ENCODE results near the genes NMD3 and OTOL1.

GRCh38 chr3:158833767-158834923 lies 32.3 kb downstream of the MFSD1 start:
- PRO-cap, 2 experiments, result no peak in any of the 2 experiments
- RAMPAGE, long total RNA, 4 experiments, result start-site peak on the plus strand in 1 of 4 experiments, at chr3:158833953-158834485 at its widest, 23 reads per replicate

GRCh38 chr3:159560218-159560747 lies 287.2 kb downstream of the IQCJ-SCHIP1 start:
- PRO-cap, 2 experiments, result no peak in any of the 2 experiments
- RAMPAGE, long total RNA, 4 experiments, result no peak in any of the 4 experiments

DNA sequence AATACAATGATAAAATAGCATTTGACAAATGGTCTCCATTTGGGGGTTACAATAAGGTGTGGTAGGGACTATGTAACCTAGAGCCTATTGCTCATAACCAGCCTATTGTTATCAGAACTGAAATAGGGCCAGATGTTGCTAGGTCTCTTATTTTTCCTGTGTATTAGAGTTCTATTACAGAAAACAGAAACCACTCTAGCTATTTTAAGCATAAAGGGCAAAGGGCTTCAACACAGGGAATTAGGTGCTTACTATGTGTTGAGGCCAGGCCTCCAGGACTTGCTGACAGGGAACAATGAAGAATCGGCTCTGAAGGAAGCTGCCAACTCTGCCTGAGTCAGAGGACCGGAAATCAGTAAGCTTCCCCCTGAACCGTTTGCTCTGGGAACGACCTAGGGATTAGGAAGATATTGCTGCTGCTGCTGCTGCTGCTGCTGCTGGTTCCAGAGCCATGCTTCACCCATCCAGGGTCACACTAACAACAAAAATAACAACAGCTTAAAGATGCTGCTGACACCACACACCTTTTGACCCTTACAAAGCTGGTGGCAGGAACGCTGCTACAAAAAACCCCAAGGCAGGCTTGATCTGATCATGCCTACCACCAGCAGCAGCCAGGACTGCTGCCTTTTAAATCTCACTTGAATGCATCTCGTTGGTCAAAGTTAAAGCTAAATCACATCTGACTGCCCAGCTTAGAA lies 438.6 kb downstream of the IQCJ-SCHIP1 start:
- PRO-cap, 2 experiments, result peak in 1 of 2 experiments; most common plus-strand start position 390 of the sequence (in 1); most common minus-strand start position 287 of the sequence (in 1)
- RAMPAGE, long total RNA, 4 experiments, result no peak in any of the 4 experiments

- PRO-cap, 2 experiments, result peak in 1 of 2 experiments; most common plus-strand start chr3:159775977 (in 1); most common minus-strand start chr3:159775694 (in 1)
- RAMPAGE, long total RNA, 4 experiments, result no peak in any of the 4 experiments
These were observed 449.6 kb upstream of the C3orf80 start for GRCh38 chr3:159775211-159776501.

- PRO-cap, 2 experiments, result no peak in any of the 2 experiments
- RAMPAGE, long total RNA, 4 experiments, result no peak in any of the 4 experiments
These were observed 428.5 kb upstream of the C3orf80 start for GRCh38 chr3:159796623-159797290.

- PRO-cap, 2 experiments, result peak in 1 of 2 experiments; most common minus-strand start chr3:159805256 (in 1)
- RAMPAGE, long total RNA, 4 experiments, result start-site peak on the plus strand in 1 of 4 experiments, at chr3:159804970-159805234 at its widest, 5 reads per replicate
These were observed 420.2 kb upstream of the C3orf80 start for GRCh38 chr3:159804753-159805650.

GRCh38 chr3:159856431-159857555 lies 368.4 kb upstream of the C3orf80 start:
- PRO-cap, 2 experiments, result peak in 1 of 2 experiments; most common minus-strand start chr3:159856928 (in 1)
- RAMPAGE, long total RNA, 4 experiments, result no peak in any of the 4 experiments

DNA sequence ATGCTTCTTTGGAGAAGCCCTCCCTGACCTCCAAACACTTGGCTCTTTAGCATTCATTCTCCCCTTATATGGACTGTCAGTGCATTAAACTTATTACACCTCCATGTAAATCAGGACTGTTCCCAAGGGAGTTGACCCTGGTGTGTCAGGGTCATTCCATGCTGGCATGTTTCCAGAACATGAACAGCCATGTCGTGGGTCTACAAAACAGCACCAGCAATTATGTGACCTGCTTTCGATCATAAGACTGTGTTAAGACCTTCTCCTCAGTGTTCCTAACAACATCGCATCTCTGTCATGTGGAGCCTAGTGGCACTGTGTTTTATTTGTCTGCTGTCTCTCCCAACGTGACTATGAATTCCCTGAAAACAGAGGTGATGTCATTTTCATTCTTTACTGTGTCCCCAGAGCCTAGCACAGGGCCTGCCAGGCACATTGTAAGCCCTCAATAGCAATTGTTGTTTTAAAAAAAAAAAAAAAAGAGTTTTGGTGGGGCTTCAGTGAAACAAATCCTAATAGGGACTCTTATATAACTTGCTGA lies 330.9 kb upstream of the C3orf80 start:
- PRO-cap, 2 experiments, result no peak in any of the 2 experiments
- RAMPAGE, long total RNA, 4 experiments, result no peak in any of the 4 experiments

DNA sequence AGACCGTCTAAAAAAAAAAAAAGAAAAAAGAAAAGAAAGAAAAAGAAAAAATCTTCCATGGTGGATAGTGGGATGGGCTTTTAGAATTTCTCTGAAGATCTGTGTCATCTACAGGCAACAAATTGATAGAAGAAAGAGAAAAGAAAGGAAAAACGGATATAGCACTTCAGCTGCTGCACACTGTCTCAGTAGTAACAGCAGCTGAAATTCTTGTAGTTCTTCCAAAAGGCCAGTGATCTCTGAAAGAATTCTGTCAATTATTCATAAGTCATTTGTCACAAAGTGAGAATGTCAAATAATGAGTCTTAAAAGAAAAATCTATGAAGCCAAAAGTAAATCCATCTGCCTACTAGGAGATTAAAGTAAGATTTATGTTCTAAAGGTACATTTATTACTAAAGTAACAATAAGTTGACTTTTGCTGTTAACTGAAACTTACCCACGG lies 24.6 kb downstream of the IFT80 start:
- PRO-cap, 2 experiments, result no peak in any of the 2 experiments
- RAMPAGE, long total RNA, 4 experiments, result no peak in any of the 4 experiments

- PRO-cap, 2 experiments, result no peak in any of the 2 experiments
- RAMPAGE, long total RNA, 4 experiments, result no peak in any of the 4 experiments
These were observed 3.3 kb downstream of the PPM1L start for GRCh38 chr3:160759319-160759835.

DNA sequence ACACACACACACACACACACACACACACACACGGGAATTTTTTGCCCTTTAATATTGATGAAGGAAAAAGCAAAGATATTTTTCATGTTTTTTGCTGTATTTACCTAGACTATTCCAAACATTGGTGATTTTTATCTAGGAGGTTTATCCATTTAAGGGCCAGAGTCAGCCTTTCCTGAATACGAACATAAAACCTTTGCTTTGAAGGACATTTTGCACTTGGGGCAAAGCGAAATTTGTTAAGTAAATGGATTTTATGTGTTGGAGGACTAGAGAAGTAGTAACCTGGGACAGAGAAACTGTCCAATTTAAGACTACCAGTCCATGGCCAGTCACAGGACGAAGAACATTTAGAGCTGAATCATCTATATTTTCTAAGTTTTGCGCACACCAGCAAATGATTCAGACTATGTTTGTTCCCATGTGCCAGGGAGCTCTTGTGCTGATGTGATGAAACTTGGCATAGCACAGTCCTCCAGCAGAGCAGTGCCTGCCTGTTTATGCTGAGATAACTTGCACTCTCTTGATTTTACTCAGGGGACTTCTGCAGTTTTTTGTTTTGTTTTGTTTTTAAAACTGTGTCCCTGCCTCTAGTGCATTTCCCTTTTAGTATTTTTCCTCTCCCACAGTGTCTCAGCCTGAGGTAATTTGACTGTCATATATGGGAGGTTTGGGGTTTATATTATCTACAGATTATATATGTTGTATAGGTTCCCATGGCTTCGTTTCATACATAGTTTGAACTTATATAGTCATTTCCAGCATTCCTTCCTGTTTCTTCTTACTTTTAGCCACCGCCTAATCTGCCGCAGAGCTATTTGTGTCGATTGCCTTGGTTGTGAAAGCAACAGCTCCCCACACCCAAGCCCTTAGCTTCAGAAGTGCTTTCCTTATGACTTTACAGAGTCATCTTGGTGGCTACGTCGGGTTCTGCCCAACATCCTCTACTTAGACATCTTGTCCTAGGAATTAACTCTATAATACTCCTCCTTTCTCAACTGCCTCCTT lies 45.4 kb downstream of the PPM1L start:
- PRO-cap, 2 experiments, result no peak in any of the 2 experiments
- RAMPAGE, long total RNA, 4 experiments, result no peak in any of the 4 experiments

- PRO-cap, 2 experiments, result no peak in any of the 2 experiments
- RAMPAGE, long total RNA, 4 experiments, result start-site peak on the plus strand in 1 of 4 experiments, at chr3:160887123-160887180 at its widest, 5 reads per replicate
These were observed 130.9 kb downstream of the PPM1L start for GRCh38 chr3:160886923-160887438.

- PRO-cap, 2 experiments, result no peak in any of the 2 experiments
- RAMPAGE, long total RNA, 4 experiments, result no peak in any of the 4 experiments
These were observed 109.5 kb downstream of the B3GALNT1 start for GRCh38 chr3:160995460-160996255.

- PRO-cap, 2 experiments, result peak in 2 of 2 experiments; most common plus-strand start chr3:161221310 (in 1); most common minus-strand start chr3:161221207 (in 2)
- RAMPAGE, long total RNA, 4 experiments, result start-site peak on the plus strand in 4 of 4 experiments, at chr3:161221288-161221606 at its widest, 20 to 336 reads per replicate
These were observed at the start of gene NMD3 for GRCh38 chr3:161220913-161221814. TSS of gene NMD3 (plus strand) at chr3:161221311.

DNA sequence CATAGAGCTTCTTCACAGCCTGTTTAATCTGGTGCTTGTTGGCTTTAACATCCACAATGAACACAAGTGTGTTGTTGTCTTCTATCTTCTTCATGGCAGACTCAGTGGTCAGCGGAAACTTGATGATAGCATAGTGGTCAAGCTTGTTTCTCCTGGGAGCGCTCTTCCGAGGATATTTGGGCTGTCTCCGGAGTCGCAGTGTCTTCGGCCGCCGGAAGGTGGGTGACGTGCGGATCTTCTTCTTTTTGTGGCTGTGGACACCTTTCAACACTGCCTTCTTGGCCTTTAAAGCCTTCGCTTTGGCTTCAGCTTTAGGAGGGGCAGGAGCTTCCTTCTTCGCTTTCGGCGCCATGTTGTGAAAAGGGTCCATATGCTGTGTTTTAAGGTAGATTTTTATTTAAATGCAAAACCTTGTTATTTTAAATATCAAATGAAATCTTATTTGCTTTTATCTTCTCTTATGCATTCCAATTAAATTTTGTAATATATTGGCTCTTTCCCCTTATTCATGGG lies 58.0 kb upstream of the SPTSSB start:
- PRO-cap, 2 experiments, result no peak in any of the 2 experiments
- RAMPAGE, long total RNA, 4 experiments, result start-site peak on the minus strand in 3 of 4 experiments, centred at positions 264 to 366 of the sequence, 6 to 76 reads per replicate

DNA sequence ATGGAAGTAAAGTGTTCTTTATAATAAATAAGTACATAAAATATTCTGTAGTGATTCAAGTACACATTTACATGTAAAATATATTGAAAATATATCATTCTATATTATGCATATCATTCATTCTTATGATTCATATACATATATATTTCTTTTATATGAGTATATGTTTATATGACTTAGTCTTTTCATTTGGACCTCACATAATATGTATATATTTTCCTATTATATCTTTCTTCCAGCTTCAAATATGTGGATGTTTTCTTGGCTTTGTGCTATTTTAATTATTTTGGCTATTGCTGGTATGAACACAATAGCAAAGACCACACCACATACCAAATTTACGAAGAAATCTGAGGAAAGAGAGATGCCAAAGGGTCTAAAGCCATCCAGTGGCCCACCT lies at the start of gene OTOL1:
Gene OTOL1, plus strand, starts transcription at position 248 of the 400 bp plus-strand sequence.
- PRO-cap, 2 experiments, result no peak in any of the 2 experiments
- RAMPAGE, long total RNA, 4 experiments, result no peak in any of the 4 experiments

- PRO-cap, 2 experiments, result no peak in any of the 2 experiments
- RAMPAGE, long total RNA, 4 experiments, result no peak in any of the 4 experiments
These were observed 1.2 kb downstream of the SLITRK3 start for GRCh38 chr3:165194776-165195663.

DNA sequence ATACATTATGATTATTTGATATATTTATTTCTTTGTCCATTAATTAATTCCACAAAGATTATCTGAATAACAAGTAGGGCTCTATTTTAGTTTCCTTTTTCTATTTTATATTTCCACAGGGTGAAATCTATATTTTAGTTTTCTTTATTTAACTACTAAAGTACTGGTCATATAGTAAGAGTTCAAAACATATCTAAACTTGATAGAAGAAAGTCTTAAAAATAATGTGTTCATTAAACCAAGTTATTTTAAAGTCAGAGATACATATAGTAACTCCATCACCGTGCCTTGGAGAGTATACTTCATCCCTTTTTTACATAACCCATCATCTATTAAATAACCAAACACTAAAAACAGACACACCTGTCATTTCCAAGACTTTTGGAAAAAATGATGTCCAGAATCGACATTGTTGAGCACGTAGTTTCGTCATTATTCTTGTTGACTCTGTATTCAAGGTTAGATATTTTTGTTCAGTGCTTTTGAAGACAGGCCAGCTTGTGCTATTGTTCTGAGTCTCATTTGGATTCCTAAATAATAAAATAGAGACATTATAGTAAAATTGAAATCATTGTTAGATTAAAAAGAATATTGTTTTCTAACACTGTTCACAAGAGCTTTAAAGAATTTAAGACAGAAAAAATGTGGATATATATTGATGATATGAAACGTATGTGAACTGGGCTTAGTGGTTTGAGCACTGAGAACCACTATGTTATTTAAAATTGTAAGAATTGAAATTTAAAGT lies 51.3 kb downstream of the BCHE start:
- PRO-cap, 2 experiments, result no peak in any of the 2 experiments
- RAMPAGE, long total RNA, 4 experiments, result no peak in any of the 4 experiments

- PRO-cap, 2 experiments, result no peak in any of the 2 experiments
- RAMPAGE, long total RNA, 4 experiments, result no peak in any of the 4 experiments
These were observed 128.9 kb downstream of the SERPINI1 start for GRCh38 chr3:167864527-167864734.

GRCh38 chr3:168023398-168023710 lies 72.4 kb downstream of the GOLIM4 start:
- PRO-cap, 2 experiments, result no peak in any of the 2 experiments
- RAMPAGE, long total RNA, 4 experiments, result no peak in any of the 4 experiments